Breast epithelium (tissue), 2 donors: ENCODE results near the genes TRIM31, TRIM26 and DHX16.

- PRO-cap = no peak
- RAMPAGE, long total RNA, 2 experiments = no peak in any of the 2 experiments
Measured at GRCh38 chr6:30101665-30101948, 11.3 kb downstream of the TRIM31 start.

DNA sequence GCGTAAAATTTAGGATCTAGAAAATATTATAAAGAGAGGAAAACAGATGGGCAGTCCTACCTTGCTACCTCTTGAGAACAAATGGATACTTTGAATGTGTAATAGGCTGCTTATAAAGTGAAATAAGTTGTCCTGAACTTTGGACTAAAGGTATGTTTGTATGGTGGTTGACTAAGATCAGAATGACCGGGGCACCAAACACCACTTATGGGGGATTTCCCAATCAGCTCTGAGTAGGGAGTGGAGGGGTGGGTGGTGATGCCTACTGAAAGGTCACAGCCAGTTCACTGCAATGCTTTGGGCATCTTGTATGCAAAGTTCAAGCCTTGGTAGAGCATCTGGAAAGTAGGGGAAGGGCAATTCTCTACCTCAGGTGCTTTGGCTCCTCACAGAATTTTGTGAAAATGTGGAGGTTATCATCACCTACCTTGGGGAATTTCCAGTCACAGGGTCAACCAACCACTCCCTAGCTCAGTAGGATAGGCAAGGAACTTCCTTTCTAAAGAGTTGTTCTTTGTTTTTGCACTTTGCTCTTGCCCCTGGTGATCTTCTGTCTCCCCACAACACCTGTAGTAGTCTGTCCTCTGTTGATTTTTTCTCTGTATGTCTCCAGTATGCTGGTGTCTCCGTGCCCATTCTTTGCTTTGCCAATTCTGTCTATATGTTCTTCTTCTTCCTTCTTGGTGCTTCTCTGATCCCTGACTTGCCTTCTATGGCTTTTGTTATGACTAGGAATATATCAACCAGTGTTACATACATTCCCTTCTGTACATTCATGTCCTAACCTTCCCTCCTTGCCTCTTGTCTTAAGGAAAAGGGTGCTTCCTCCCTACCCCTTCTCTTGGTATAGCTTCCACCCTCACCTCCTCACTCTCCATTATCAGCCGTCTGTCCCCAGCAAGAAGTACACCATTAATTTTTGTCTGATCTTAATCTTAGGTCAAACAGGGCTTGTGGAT is at the start of gene TRIM31:
Gene TRIM31 (minus strand): TSS at position 87 of the 959 bp plus-strand sequence.
- PRO-cap = no peak
- RAMPAGE, long total RNA, 2 experiments = no peak in any of the 2 experiments

DNA sequence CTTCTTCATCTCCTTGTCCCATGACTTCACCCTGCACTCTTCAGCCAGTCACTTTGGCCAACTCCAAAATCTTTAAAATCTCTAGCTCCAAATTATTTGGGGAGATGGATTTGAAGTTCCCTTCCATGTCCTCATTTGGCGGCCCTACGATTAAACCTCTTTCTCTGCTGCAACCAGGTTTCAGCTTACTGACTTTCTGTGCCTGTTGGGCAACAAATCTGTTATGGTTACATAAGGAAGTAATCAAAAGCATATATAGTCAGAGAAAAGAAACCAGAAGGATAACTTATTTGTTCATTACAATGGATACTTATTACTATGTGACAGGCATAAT is 9.5 kb upstream of the TRIM31 start:
- PRO-cap = no peak
- RAMPAGE, long total RNA, 2 experiments = no peak in any of the 2 experiments

GRCh38 chr6:30127105-30127733 is 8.7 kb upstream of the TRIM40 start:
- PRO-cap = no peak
- RAMPAGE, long total RNA, 2 experiments = no peak in any of the 2 experiments

DNA sequence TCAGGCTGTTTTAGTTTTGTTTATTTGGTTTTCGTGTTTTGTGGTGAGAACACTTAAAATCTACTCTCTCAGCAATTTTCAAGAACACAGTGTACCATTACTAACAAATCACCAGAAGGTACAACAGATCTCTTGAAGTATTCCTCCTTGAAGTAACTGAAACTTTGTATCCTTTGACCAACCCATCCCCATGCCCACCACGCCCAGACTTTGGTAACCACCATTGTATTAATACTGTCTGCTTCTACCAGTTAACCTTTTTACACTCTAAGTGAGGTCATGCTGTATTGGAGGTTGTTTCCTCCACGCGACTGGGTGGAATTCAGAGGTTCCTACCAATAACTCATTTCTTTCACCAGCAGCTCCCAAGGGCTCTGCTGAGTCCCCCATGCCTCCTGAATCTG is 5.7 kb upstream of the TRIM40 start:
- PRO-cap = no peak
- RAMPAGE, long total RNA, 2 experiments = no peak in any of the 2 experiments

DNA sequence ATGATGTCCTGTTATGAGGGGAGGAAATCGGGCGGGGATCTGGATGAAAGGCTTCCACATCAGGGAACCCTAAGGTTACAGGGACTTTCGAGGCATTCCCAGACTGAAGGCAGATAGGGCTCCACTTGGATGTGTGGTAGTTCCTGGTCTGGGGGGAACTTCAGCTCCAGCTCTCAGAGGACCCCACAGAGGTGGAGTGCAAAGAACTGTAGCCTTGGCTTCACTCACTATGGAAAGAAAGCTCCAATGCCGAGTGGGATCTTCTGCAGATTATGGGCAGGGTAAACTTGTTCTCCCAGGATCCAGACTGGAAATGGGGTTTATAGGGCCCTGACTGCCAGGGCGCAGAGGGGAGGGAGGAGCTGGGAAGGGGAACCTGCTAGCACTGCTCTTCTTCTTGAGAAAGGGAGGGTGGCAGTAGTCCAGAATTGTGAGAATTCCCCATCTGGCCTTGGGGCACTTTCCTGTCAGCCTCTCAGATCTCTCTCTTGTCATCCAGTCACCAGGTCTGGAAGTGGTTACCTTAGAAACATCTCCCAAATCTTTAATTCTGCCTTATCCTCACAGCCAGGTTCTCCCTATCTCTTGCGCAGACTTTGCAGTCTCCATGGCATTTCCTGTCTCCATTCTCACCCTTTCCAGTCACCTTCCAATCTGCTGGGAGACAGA is 894 bp downstream of the TRIM15 start:
- PRO-cap = no peak
- RAMPAGE, long total RNA, 2 experiments = no peak in any of the 2 experiments

- PRO-cap = no peak
- RAMPAGE, long total RNA, 2 experiments = no peak in any of the 2 experiments
Measured at GRCh38 chr6:30187053-30187572, 23.8 kb downstream of the TRIM15 start.

- PRO-cap = no peak
- RAMPAGE, long total RNA, 2 experiments = no peak in any of the 2 experiments
Measured at GRCh38 chr6:30192485-30193079, 20.6 kb downstream of the TRIM26 start.

DNA sequence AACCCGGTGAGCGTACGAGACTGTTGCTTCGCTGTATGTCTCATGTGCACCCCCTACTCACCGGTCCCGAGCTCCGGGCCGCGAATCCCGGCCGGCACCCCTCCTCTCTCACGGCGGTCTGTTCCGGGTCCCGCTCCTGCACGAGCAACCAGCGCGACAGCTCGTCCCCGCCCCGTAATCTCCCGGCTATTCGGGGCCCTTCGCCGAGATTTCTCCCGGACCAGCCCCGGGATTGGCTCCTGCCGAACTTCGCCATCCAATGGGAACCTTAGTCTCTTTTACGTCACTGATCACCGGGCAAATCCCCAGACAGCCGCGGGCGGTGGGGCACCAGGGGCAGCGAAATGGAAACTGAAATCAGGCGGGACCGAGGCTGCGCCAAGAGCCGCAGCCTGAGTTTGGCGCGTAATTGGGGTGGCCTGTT is at the start of gene TRIM26:
Gene TRIM26 (minus strand): TSS at position 163 of the 424 bp plus-strand sequence.
- PRO-cap = bidirectional peak, plus-strand start at position 360 of the sequence, minus-strand start at position 120 of the sequence
- RAMPAGE, long total RNA, 2 experiments = start-site peak on the minus strand in 1 of 2 experiments, centred at position 133 of the sequence, 111 reads per replicate

GRCh38 chr6:30322225-30323120 is 4.3 kb upstream of the TRIM39 start:
- PRO-cap = no peak
- RAMPAGE, long total RNA, 2 experiments = no peak in any of the 2 experiments

DNA sequence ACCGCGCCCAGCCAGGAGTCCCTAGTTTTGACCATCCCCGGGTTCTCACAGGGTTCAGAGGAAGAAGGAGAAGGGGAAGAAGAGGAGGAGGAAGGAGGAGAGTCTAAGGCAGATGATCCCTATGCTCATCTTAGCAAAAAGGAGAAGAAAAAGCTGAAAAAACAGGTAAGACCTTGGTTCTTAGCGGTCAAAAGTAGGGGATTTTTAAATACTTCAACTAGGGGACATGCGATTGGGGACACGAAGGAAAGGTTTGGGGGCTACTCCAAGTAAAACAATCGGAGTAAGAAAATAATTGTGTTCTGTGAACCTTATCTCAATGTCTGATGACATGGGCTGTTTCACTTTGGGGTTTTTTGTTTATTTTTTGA is 11.1 kb downstream of the ABCF1 start:
- PRO-cap = no peak
- RAMPAGE, long total RNA, 2 experiments = no peak in any of the 2 experiments

DNA sequence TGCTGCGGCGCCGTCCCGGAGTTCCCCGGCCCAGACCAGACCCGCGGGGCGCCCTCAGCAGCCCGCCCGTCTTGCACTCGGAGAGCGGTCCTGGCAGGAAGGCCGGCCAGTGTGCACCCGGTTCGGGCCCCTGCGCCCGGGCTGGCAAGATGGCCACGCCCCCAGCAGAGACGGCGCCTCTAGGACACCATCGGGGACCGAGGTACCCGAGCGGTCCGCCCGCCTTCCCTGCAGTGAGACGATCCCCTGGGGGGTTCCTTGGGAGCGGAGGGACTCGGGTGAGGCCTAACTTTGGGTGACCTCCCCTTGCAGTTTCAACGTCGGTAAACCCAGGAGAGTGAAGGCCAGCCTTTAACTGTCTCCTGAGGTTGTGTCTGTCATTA is 703 bp downstream of the C6orf136 start:
- PRO-cap = bidirectional peak, plus-strand start at position 209 of the sequence, minus-strand start at position 73 of the sequence
- RAMPAGE, long total RNA, 2 experiments = no peak in any of the 2 experiments

DNA sequence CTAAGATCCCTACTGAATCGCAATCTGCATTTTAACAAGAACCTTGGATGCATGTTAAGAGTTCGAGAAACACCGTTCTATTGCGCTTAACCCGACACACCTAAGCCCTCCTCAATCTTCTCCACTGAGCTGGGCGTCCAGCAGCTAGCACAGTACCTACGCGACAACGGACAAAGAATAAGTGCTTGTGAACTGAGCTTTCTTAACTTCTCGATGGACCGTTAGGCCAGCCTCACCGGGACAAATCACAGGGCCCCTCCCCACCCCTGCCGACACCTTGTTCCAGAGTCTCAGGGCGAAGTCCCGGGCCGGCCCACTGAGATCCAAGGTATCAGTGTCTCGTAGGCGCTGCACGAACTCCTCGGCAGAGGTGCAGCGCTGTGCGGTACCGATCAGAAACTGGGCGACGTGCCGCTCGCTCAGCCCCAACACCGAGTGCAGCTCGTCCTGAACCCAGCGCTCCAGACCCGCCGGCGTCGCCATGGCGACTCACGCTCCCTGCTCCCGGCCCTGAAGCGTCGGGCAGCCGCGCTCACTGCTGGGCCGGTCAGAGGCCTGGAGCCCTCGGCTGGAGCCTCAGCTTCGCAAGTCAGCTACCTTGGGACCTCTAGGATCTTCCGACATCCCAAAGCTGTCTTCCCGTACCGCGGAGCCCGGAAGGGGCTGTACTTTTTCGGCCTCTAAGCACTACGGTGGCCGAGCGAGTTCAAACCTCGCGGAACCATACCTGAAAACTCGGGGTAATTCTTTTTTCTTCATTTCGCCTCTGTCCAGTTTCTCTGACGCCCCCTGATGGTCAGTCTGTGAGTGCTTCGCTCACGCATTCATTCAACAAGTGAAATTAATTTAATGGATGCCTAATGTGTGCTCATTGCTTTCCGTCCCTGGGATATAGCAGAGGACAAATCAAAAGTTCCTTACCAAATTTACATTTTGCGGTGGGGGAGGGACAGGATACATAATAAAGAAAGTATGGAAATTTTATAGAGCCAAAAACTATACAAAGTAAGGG is at the start of gene DHX16:
Gene DHX16 (minus strand): TSS at position 648 of the 1,012 bp plus-strand sequence.
- PRO-cap = unidirectional peak, minus-strand start at position 665 of the sequence
- RAMPAGE, long total RNA, 2 experiments = start-site peak on the minus strand in 2 of 2 experiments, centred at positions 636 to 637 of the sequence, 140 to 549 reads per replicate

DNA sequence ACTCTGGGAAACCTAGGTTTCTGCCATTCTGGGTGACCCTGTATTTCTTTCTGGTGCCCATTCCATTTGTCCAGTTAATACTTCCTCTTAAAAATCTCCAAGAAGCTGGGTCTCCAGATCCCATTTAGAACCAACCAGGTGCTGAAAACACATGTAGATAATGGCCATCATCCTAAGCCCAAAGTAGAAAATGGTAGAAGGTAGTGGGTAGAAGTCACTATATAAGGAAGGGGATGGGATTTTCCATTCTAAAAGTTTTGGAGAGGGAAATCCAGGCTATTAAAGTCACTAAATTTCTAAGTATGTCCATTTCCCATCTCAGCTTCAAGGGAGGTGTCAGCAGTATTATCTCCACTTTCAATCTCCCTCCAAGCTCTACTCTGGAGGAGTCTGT is 4.4 kb downstream of the TUBB start:
- PRO-cap = no peak
- RAMPAGE, long total RNA, 2 experiments = no peak in any of the 2 experiments

- PRO-cap = no peak
- RAMPAGE, long total RNA, 2 experiments = no peak in any of the 2 experiments
Measured at GRCh38 chr6:30740376-30740638, 2.2 kb downstream of the FLOT1 start.

DNA sequence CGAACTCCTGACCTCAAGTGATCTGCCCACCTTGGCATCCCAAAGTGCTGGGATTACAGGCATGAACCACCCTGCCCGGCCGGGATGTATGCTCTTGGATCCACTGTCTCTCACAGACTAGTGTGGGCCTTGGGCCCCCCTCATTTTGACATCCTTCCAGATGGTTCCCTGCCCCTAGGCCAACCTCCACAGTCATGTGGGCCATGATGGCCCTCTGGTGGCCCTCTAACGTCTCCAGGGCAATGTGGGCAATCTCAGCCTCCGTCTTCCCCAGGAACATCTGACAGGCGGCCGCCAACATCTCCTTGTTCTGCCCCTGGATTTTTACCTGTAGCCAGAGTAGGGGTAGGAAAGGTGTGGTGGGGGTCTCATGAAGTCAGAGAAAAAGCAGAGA is 1.5 kb downstream of the FLOT1 start:
- PRO-cap = no peak
- RAMPAGE, long total RNA, 2 experiments = no peak in any of the 2 experiments

- PRO-cap = no peak
- RAMPAGE, long total RNA, 2 experiments = no peak in any of the 2 experiments
Measured at GRCh38 chr6:30747944-30748806, 3.8 kb upstream of the IER3 start.

DNA sequence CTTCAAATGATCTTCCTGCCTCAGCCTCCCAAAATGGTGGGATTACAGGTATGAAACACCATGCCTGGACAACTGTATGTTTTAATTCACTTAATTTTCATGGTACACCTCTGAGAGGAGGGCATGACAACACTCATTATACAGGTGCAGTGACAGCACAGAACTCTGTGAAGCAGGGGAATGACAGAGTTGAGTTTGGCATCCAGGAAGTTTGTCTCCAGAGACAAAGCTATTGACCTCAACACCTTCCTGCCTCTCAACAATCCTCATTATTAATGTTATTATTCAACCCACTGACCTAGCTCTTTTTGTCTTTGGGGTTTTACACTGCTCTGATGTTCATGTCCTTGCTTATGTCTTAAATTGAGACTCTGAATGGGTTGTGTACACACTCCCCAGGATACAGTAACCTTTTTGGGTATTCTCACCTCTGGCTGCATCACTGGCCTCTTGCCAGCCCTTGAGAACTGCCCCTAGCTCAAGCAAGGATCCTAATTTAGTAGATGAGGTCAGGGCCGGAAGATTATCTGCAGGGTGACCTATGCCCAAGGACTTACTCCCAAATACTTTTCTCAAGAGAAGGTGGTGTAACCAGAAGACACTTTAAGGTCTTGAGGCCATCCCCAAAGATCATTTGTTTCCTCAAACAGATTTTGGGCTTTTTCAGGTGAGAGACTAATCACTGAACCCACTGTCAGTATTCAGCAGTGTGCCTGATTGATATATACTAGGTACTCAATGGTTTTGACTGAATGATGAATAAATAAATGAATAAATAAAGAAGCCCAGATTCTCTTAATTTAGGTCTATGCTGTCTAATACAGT is 13.1 kb upstream of the IER3 start:
- PRO-cap = no peak
- RAMPAGE, long total RNA, 2 experiments = no peak in any of the 2 experiments

DNA sequence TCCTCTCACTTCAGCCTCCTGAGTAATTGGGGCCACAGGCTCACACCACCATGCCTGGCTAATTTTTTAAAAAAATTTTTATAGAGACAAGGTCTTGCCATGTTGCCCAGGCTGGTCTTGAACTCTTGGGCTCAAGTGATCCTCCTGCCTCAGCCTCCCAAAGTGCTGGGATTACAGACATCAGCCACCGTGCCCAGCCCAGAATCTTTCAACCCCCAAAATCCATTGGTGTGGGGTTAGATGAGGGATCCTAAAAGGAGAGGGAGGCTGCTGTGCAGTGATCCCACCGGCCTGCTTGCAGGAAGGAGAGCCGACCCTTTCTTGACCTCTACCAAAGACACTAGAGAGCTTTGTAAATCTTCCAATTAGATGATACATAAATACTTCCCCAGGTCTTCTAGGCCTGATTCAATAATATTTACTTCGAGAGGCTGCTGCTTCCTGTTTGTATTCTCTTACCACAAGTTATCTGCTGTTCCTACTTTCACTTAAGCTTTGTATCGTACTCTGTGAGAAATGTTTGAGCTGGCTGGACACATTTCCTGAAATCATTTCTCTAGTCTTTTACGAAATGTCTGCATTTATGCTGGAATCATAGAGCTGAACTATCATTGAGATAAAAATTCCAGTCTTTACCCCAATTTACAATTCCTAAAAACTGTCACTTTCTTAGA is 49.3 kb upstream of the IER3 start:
- PRO-cap = no peak
- RAMPAGE, long total RNA, 2 experiments = no peak in any of the 2 experiments

DNA sequence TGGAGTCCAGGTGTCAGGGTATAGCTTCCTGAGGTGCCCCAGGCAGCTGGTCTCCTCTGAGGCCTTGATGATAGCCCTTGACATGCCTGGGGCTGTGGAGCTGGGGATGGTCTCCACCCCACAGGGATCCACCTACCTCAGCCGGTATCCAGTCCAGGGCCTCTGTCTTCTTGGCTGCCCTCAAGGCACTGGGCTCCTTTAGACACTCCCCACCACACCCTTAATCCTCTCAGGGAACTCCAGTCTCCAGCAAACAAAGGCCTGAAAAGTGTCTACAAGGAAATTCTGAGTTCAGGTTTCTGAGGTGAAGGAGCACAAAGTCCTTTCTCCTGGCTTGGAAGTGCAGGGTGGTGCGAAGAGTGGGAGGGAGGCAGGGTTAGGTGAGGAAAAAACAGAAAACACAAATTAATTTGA is 44.6 kb upstream of the DDR1 start:
- PRO-cap = no peak
- RAMPAGE, long total RNA, 2 experiments = no peak in any of the 2 experiments